Temporal lobe (tissue), 2 donors: ENCODE measurements around a stretch of chr21.

- RAMPAGE, long total RNA = no peak
These were observed 2.9 kb downstream of the PRMT2 start for GRCh38 chr21:46638336-46638807.

DNA sequence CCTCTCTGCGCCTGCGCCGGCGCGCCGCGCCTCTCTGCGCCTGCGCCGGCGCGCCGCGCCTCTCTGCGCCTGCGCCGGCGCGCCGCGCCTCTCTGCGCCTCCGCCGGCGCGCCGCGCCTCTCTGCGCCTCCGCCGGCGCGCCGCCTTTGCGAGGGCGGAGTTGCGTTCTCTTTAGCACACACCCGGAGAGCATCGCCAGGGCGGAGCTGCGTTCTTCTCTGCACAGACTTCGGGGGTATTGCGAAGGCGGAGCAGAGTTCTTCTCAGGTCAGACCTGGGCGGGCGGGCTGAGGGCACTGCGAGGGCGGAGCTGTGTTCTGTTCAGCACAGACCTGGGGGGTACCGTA is 63.7 kb downstream of the PRMT2 start:
- RAMPAGE, long total RNA = no peak